RPMI7951 (cell line): ENCODE data around the genes BICD1 and CPNE8.

DNA sequence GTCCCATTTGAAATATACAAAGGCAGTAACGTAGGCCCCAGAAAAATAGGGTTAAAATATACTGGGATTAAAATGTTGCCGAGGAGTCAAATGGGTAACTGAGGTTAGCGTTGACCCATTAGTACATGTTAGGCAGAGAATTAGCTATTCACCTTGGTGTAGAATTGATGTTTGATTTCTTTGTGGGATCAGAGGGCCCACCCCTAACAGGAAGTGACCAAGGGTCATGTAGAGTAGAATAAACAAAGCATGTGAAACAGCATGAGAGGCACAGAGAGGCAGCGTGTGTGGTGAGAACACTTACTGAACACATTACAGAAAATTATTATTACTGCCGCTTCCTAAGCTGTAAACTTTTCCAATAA, 29.4 kb upstream of the SINHCAF start:
- RAMPAGE, long total RNA, result no peak

GRCh38 chr12:31754531-31754871, 25.7 kb upstream of the AMN1 start:
- RAMPAGE, long total RNA, result no peak

- RAMPAGE, long total RNA, result no peak
Measured at GRCh38 chr12:31853324-31853967, 61.3 kb upstream of the H3-5 start.

GRCh38 chr12:31958248-31958677, 952 bp upstream of the RESF1 start:
- RAMPAGE, long total RNA, result no peak

GRCh38 chr12:31989752-31990587, 30.8 kb downstream of the RESF1 start:
- RAMPAGE, long total RNA, result no peak

DNA sequence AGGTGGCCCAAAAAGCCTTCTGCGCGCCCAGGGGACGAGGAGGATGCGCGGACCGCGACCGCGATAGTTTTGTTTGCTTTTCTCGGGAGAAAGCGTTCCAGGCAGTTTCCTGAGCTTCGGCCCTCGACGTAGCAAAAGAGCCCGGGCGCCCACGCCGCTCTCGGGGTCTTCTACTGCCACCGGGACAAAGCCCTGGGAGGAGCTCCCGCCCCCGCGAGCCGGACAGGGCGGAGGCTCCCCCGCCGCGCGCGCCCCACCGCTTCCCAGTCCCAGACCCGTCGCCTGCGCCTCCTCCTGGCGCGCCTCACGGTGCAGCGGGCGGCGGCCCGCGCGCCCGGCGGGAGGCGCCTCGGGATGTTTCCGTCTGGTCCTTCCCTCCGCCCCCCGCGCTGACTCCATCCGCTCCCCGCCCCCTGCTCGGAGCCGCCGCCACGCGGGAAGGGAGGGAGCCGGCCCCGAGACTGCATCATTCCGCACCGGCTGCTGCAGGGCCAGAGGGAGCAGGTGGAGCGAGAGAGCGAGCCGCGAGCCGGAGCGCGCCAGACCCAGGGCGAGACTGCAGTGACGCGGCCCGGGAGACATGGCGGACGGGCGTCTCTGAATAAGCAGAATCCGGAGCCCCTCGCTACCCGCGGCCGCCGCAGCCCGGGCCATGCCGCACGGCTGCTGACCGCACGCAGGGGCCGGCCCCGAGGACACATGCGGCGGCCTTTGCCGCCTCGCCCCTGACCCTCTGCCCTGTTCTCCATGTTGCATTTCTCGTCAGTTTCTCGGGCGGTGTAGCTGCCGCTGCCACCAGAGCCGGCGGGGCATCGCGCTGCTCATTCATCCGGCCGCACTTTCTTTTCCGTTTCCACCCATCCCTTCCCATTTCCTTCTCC, at the start of gene BICD1:
Gene BICD1, plus strand, starts transcription at position 466 of the 881 bp plus-strand sequence.
- RAMPAGE, long total RNA, result no peak

DNA sequence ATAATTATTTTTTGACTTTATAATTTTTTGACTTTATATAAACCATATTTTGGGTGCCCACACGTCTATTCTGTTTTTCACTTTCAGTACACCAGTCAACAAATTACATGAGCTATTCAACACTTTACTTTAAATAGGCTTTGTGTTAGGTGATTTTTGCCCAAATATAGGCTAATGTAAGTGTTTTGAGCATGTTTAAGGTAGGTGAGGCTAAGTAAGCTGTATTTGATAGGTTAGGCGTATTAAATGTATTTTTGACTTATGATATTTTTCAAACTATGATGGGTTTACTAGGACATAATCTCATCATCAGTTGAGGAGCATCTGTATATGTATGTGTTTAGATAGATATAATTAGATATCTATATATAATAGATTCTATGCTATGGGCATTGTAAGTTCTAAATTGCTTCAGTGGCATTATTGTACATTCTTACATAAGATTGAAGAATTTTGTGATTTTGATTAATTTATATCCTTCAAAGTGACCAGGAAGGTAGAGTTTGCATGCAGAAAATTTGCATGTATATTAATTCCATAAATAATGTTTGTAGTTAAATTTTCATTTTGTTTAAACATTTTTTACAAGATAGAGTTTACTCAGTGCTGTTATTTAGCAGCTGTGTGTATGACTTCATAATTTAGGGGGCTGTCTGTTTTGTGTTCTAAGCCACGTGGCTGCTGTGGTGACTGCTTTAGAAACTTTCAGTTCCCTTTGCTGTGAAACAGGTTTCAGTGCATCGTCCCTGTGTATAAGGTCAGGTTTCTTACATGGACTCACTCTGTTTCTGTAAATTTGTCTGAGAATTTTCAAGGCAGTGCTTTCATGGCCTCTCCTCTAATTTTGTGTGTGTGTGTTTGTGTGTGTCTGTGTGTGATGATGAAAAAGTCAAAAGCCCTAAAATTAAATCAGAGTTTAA, 32.1 kb downstream of the BICD1 start:
- RAMPAGE, long total RNA, result no peak

- RAMPAGE, long total RNA, result no peak
Measured at GRCh38 chr12:32588089-32588698, 90.9 kb upstream of the DNM1L start.

GRCh38 chr12:32821720-32821965, 65.9 kb upstream of the YARS2 start:
- RAMPAGE, long total RNA, result no peak

DNA sequence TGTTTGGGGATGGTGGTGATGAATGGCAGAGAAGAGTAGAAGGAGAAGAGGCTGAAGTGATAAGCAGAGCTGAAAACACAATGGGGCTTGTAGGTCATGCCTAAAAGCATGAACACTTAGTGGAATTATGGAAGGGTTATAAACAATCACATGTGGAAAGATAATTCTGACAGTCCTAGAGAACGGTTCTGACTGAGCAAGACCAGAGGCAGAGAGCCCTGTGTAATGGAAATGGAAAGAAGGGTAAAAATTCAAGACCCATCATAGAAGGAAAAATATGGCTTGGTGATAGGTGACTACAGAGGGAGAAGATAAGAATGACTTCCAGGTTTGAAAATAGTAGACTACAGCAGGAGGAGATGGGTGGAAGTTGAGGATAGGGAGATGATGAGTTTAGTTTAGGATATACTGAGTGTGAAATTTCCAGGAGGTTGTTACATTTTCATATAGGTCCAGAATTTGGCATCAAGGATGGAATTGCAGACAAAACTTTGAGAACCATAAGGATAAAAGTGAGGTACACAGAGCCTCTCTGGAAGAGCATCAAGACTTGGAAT, 21.1 kb downstream of the PKP2 start:
- RAMPAGE, long total RNA, result no peak

GRCh38 chr12:34311664-34312183, 289.4 kb downstream of the ALG10 start:
- RAMPAGE, long total RNA, result no peak

DNA sequence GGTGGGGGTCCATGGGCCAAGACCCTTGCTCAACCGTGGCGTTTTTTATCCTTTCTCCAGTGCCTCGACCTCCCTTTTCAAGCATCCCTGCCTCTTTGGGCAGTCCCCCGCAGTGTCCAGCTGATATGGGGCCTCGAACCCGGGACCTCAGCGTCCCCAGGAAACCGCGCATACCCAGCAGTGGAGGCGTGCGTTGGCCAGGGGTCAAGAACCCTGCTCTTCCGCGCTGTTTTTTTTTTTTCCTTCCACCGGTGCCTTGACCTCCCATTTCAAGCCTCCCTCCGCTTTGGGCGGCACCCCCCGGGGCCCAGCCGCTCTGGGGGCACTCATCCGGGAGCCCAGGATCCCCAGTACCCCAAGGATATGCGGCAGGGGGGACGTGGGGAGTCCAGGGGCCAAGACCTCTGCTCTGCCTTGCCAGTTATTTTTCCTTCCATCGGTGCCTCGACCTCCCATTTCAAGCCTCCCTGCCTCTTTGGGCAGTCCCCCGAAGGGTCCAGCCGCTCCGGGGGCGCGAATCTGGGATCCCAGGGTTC, 325.8 kb downstream of the ALG10 start:
- RAMPAGE, long total RNA, result no peak

GRCh38 chr12:38053518-38054052, 263.0 kb upstream of the ALG10B start:
- RAMPAGE, long total RNA, result no peak

DNA sequence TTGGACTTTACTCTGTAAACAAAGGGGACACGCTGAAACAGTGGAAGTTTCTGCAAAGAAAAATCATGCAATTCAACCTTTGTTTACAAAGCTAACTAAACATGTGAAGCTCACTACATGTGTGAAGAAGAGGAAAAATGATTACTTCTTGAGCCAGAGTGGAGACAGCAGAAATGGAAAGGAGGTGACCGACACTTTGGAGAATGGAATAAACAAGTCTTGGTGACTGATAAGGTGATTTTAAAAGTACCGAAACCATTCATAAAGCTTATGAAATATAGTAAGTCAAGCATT, 13.1 kb downstream of the CPNE8 start:
- RAMPAGE, long total RNA, result no peak

- RAMPAGE, long total RNA, result no peak
Measured at GRCh38 chr12:38895242-38895775, 10.1 kb downstream of the CPNE8 start.

GRCh38 chr12:38905352-38905849, at the start of gene CPNE8:
Gene CPNE8, minus strand, starts transcription at chr12:38905591.
- RAMPAGE, long total RNA, result no peak

DNA sequence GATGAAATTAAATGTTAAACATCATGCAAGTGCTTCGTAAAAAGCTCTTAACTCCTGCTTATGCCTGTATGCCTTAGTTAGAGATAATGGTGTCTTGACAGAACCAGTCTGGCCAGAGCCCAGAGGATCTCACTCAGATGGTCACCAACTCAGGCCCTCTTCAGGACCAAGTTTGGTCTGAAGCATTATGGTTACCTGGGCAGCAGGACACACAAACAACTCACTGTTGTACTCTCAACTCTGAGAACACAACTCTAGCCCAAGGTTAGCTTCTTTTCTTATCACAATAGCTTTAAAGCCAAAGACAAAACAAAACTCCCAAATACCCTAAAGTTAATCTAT, 115.4 kb downstream of the KIF21A start:
- RAMPAGE, long total RNA, result no peak

GRCh38 chr12:39853566-39853878, 227.5 kb downstream of the C12orf40 start:
- RAMPAGE, long total RNA, result no peak

DNA sequence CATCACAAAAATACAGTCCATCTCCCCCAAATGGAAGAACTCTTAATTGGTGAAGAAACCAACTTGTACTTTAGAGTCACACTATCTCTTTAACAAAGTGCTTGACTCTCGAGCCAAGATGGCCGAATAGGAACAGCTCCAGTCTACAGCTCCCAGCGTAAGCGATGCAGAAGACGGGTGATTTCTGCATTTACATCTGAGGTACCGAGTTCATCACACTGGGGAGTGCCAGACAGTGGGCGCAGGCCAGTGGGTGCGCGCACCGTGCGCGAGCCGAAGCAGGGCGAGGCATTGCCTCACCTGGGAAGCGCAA, 127.7 kb downstream of the SLC2A13 start:
- RAMPAGE, long total RNA, result no peak

DNA sequence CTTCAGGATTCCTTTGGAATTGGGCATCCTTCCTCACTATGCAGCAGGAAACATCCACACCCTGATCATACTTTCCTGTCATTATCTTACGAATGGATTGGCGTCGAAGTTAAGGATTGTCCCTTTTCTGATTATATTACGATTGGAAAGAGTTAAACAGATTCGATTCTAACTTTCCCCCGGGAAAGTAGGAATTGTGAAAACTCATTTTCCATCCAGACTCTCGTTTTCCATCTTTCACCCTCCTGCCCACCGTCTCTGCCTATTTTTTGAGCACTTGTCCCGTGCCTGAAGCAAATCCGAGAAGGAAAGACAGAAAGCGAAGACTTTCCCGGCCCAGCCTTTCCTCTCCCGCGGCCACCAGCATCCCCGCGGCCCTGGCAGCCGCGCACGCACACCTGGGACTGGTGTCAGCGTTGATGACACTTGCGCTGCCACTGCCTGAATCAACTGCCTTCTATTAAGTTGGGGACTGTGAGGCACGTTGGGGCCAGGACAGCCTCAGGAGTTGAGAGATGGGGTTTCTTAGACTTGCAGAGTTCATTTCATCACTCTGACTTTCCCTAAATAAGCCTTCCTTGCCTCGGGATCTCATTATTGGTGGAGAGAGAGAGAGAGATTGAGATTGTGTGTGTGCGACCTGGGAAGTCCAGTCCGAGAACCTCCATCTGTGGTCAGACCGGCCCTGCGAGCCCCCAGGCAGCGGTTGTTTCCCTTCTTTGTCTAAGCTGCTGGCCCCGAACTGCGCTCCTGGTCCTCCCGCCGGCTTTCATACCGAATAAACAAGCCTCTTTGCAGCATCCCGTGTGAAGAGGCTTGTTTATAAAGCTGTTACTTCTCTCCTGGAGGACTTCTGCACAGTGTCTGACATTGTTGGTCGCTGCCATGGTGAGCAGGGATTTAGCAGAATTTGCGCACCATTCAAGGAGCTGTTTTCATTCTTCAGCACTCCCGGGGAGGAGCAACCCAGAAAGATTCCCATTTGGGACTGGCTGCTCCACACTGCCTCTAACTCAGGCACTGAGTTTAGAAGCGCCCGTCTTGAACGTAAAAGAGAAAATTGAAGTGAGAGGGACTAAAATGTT, 1.4 kb downstream of the PDZRN4 start:
- RAMPAGE, long total RNA, result no peak